Adrenal gland (tissue), 7 donors: ENCODE measurements around the genes TXNRD3 and PLXNA1.

DNA sequence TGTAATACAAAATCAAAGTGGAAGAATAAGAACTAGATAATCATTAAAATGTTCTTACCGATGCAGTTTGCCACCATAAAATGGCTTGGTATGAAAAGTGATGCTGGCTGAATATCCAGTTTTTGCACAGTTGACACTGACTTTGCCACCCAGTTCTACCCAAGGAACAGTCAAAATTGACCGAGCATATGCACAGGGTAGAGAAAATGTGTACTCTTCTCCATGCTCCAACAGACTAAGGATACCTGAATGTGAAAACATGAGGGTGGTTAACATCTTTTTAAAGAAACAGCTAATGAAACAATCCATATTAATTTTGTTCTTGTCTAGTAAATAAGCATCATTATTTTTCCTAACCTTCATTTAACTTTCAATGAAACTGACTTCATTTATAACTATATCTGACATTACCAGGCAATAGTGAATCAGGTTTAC, 27.4 kb upstream of the SNX4 start:
- PRO-cap, 3 experiments = no peak in any of the 3 experiments
- RAMPAGE, long total RNA, 4 experiments = no peak in any of the 4 experiments
- RRBS = no CpG with 5 or more reads among the region's 2 CpGs

DNA sequence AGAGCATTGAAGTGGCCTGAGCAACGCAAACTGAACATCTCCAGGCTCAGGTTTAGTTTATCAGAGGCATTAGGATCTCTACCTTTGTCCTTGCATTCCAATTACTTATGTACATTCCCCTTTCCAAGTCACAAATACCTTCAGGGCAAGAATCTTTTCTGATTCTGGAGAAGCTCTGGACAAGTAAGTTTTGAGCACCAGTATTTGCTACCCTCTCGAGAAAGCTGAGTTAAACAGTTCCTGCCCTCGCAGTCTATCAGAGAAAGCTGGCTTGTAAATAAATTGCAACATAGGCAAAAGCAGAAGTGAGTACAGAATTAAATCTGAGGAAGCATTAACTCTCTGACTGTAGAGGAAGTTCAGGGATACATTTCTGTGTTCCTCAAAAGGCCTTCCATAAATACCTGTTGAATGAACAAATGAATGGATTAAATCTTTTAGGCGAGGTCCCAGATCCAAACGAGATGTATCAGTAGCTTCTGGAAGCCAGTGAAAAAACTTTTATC, 1.2 kb downstream of the OSBPL11 start:
- PRO-cap, 3 experiments = peak in 1 of 3 experiments; most common plus-strand start position 349 of the sequence (in 1)
- RAMPAGE, long total RNA, 4 experiments = no peak in any of the 4 experiments
- RRBS = no CpG with 5 or more reads among the region's 5 CpGs

GRCh38 chr3:125632997-125633604, 37.8 kb upstream of the OSBPL11 start:
- PRO-cap, 3 experiments = no peak in any of the 3 experiments
- RAMPAGE, long total RNA, 4 experiments = no peak in any of the 4 experiments
- RRBS = no CpG with 5 or more reads among the region's 3 CpGs

DNA sequence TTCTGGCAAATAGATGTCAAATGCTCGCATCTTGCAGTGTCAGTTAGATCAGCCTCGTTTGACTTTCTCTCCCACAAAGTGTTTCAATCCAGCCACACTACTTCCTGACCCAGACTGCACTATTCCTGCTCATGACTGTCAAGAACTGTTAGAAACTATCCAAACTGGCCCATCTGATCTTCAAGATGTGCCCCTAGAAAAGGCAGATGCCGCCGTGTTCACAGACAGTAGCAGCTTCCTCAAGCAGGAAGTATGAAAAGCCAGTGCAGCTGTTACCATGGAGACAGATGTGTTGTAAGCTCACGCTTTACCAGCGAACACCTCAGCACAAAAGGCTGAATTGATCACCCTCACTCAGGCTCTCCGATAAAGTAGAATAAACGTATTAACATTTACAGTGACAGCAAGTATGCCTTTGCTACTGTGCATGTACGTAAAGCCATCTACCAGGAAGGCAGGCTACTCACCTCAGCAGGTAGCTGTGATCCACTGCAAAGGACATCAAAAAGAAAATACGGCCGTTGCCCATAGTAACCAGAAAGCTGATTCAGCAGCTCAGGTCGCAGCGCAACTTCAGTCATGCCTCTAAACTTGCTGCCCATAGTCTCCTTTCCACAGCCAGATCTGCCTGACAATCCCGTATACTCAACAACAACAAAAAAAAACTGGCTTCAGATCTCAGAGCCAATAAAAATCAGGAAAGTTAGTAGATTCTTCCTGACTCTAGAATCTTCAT, 132.9 kb upstream of the ROPN1B start:
- PRO-cap, 3 experiments = no peak in any of the 3 experiments
- RAMPAGE, long total RNA, 4 experiments = no peak in any of the 4 experiments
- RRBS = no CpG with 5 or more reads among the region's 14 CpGs

- PRO-cap, 3 experiments = no peak in any of the 3 experiments
- RAMPAGE, long total RNA, 4 experiments = no peak in any of the 4 experiments
- RRBS = no CpG with 5 or more reads among the region's 6 CpGs
Measured at GRCh38 chr3:125975225-125975702, 6.3 kb downstream of the ROPN1B start.

GRCh38 chr3:126022614-126023201, 53.7 kb downstream of the ROPN1B start:
- PRO-cap, 3 experiments = no peak in any of the 3 experiments
- RAMPAGE, long total RNA, 4 experiments = no peak in any of the 4 experiments
- RRBS = no CpG with 5 or more reads among the region's 6 CpGs

GRCh38 chr3:126081866-126082104, 2.1 kb downstream of the SLC41A3 start:
- PRO-cap, 3 experiments = no peak in any of the 3 experiments
- RAMPAGE, long total RNA, 4 experiments = no peak in any of the 4 experiments
- RRBS = no CpG with 5 or more reads among the region's 5 CpGs

DNA sequence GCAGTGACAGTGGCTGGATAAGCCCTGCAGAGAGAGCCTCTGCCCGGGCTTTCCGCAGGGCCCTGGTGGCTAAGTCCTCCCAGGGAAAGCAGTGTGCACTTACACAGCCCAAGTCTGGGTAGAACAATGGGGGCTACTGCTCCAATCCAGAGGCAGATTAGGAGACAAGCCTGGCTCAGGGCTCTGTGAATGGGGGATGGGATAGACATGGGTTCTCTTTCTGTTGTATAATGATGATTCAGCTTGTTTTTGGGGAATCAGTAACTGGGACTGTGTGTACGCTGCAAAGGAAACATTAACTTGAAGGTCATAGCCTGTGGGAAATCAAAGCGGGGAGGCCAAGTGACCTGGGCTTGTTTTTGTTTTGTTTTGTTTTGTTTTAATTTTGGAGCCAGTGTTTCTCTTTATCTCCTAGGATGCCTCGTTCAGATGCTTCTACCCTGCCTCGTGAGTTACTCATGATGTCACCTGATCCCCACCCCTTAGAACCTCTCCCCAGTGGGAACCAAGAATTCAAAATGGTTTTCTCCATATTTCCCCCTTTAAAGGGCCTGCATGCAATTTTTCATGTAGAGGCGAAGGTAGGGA, 4.2 kb upstream of the ALDH1L1 start:
- PRO-cap, 3 experiments = no peak in any of the 3 experiments
- RAMPAGE, long total RNA, 4 experiments = no peak in any of the 4 experiments
- RRBS = no CpG with 5 or more reads among the region's 7 CpGs

DNA sequence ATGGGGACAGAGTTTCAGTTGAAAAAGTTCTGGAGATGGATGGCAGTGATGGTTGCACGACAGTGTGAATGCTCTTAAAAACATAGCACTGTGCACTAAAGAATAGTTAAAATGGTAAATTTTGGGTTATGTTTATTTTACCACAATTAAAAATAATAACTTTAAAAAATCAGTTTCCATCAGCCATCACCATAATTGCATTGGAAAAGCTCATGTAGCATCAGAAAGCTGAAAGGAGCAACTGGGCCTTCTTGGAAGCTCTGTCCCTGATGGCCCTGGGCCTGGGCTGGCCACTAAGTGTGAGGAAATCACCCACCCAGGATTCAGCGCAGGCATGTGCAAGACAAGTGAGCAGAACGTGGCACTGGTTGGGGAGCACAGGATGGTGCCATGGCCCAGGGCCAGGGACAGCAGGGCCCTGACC, 5.7 kb upstream of the ALDH1L1 start:
- PRO-cap, 3 experiments = no peak in any of the 3 experiments
- RAMPAGE, long total RNA, 4 experiments = no peak in any of the 4 experiments
- RRBS = no CpG with 5 or more reads among the region's 3 CpGs

DNA sequence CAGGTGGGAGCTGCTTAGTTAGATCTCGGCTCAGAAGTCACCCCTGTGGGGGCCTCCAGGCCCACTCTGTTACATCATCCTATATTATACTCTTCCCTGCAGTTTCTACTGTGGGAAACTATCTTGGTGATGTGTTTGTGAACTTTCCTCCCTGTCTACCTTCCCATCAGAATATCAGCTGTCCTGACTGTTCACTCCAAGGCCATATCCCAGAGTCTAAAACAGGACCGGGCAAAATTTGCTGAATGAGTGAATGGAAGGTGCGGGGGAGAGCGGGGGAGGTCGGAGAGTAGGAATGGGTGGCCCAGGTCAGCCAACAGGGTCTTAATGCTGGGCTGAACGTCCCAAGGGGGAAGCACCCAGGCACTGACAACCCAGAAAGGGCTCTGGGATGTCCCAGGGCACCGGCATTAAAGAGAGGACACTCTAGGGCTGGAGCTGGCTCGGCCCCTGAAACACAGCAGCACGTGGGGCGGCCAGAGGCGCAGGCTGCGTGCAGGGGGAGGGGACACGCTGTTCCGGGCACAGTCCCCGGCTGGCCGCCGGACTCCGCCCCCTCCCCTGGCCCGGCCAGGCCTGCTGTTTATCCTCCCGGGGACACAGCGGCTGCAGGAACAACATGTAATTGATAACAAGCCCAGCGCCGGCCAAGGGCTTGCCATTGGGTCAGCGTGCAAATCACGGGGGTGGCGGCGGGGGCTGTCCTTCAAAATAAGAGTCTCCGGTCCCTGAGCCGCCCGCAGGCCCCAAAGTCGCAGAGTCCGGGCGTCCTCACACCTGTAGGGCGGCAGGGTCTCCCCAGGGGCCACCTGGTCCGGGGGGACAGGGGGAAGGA, 1.5 kb downstream of the KLF15 start:
- PRO-cap, 3 experiments = peak in 3 of 3 experiments; most common plus-strand start position 749 of the sequence (in 3); most common minus-strand start position 199 of the sequence (in 1)
- RAMPAGE, long total RNA, 4 experiments = no peak in any of the 4 experiments
- RRBS = 3% methylated on average over 16 of the region's 35 CpGs

GRCh38 chr3:126442706-126443646, 32.7 kb downstream of the ZXDC start:
- PRO-cap, 3 experiments = no peak in any of the 3 experiments
- RAMPAGE, long total RNA, 4 experiments = no peak in any of the 4 experiments
- RRBS = no CpG with 5 or more reads among the region's 9 CpGs

- PRO-cap, 3 experiments = no peak in any of the 3 experiments
- RAMPAGE, long total RNA, 4 experiments = no peak in any of the 4 experiments
- RRBS = no CpG with 5 or more reads among the region's 9 CpGs
Measured at GRCh38 chr3:126462166-126462569, 13.5 kb downstream of the ZXDC start.

DNA sequence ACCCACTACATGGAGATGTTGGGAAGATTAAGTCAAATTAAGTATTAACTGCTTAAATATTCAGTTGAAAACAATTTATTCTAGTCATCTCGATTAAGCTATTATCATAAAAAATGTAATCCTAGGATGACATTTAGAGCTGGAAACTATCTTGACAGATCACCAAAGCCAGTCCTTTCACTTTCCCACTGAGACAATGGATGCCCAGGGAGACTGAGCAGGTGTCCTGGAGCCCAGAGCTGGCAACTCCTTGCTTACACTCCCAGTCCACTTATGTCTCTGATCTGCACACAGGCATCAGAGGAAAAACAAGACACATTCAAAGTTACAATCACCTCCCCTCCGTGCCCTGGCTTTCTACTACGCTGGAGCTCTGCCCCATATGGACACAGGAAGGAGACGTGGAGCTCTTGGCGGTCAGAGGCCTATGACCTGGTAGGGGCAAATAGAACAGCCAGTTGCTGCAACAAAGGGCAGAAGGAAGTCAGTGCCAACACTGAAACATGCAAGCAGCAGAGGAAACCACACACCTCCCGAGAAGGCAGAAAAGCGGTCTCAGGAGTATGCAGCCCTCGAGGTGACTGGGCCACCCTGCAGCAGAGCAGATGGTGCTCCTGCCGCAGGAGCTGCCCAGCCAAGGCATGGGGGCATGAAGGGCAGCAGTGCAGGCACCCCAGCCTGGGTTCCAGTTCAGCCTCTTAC, 8.9 kb downstream of the ZXDC start:
- PRO-cap, 3 experiments = no peak in any of the 3 experiments
- RAMPAGE, long total RNA, 4 experiments = no peak in any of the 4 experiments
- RRBS = no CpG with 5 or more reads among the region's 9 CpGs

- PRO-cap, 3 experiments = no peak in any of the 3 experiments
- RAMPAGE, long total RNA, 4 experiments = no peak in any of the 4 experiments
Measured at GRCh38 chr3:126600843-126601320, 42.1 kb upstream of the C3orf22 start.

- PRO-cap, 3 experiments = peak in 3 of 3 experiments; most common plus-strand start chr3:126654785 (in 1); most common minus-strand start chr3:126654756 (in 3)
- RAMPAGE, long total RNA, 4 experiments = no peak in any of the 4 experiments
- RRBS = 1% methylated on average over 57 of the region's 116 CpGs
Measured at GRCh38 chr3:126654134-126655419, at the start of gene TXNRD3. TXNRD3 (minus strand) TSS chr3:126655124.

DNA sequence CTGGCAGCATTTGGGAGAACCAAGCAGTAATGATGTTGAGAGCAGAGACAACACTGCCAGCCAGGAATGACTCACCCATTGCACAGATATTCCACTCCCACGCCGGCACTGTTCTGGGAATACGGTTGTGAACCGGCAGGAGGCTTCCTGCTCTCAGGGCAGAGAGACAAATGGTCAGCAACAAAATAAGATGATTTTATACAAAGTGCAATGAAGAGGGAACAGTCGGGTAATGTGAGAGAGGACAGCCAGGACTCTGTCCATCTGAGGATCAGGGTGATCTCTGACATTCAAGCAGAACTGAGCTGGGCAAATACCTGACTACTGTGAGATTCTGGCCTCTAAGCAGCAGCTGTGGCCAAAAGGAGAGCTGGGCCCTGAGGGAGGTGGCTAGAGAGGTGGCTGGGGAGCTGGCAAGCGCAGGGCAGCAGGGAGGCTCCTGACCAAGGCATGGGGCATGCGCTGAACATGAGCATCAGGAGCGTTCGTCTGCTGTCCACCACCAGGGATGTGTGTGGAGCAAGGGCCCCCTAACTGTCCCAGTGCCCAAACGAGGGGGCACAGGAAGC, 56.0 kb upstream of the PLXNA1 start:
- PRO-cap, 3 experiments = peak in 1 of 3 experiments; most common plus-strand start position 116 of the sequence (in 1)
- RAMPAGE, long total RNA, 4 experiments = no peak in any of the 4 experiments
- RRBS = no CpG with 5 or more reads among the region's 10 CpGs

- PRO-cap, 3 experiments = no peak in any of the 3 experiments
- RAMPAGE, long total RNA, 4 experiments = no peak in any of the 4 experiments
- RRBS = no CpG with 5 or more reads among the region's 6 CpGs
Measured at GRCh38 chr3:126937982-126938345, 45.0 kb upstream of the PLXNA1 start.

DNA sequence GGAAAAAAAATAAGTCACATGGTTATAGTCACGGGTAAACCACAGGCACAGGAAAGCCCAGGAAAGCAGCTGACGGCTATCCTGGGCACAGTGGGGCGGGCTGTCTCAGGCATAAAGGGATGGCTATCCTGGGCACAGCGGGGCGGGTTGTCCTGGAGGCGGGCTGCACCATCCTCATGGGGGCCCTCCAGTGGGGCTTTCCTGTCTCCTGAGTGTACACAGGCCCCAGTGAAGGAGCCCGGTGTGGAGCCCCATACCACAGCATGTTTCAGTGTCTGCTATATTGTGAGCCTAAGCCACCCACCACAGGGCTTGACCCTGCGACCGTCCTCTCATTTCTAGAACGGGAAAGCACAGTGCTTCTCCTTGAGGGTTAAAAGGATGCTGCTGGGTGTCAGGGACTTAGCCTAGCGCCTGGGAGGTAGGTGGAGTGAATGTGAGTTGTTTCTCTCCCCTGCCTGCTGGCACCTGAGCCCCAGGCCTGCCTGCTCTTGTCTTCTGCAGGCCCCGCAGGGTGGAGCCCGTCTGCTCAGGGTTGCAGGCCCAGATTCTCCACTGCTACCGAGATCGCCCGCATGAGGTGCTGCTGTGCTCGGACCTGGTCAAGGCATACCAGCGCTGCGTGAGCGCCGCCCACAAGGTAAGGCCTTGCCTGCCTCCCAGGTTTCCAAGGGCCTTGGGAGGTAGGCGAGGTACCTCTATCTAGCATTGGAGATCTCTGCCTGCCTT, 25.8 kb upstream of the PLXNA1 start:
- PRO-cap, 3 experiments = peak in 1 of 3 experiments; most common plus-strand start position 90 of the sequence (in 1)
- RAMPAGE, long total RNA, 4 experiments = no peak in any of the 4 experiments
- RRBS = no CpG with 5 or more reads among the region's 22 CpGs

- PRO-cap, 3 experiments = peak in 3 of 3 experiments; most common plus-strand start chr3:126982693 (in 2); most common minus-strand start chr3:126982627 (in 2)
- RAMPAGE, long total RNA, 4 experiments = no peak in any of the 4 experiments
- RRBS = 1% methylated on average over 78 of the region's 124 CpGs
Measured at GRCh38 chr3:126981929-126983251, at the start of gene PLXNA1. PLXNA1 (plus strand) TSS chr3:126983115.

- PRO-cap, 3 experiments = peak in 1 of 3 experiments; most common minus-strand start chr3:126984196 (in 1)
- RAMPAGE, long total RNA, 4 experiments = no peak in any of the 4 experiments
- RRBS = 5% methylated on average over 42 of the region's 65 CpGs
Measured at GRCh38 chr3:126983692-126984525, 994 bp downstream of the PLXNA1 start.